Bronchial epithelial cell (primary cell): Measurements from ENCODE around the genes BIRC3 and MMP3.

GRCh38 chr11:96384601-96385078, 5.1 kb downstream of the CCDC82 start:
- RRBS, 2 experiments = no CpG with 5 or more reads among the region's 4 CpGs

GRCh38 chr11:96390137-96391199, 655 bp downstream of the JRKL start:
- RRBS, 2 experiments = 2% methylated on average over 4 of the region's 30 CpGs

DNA sequence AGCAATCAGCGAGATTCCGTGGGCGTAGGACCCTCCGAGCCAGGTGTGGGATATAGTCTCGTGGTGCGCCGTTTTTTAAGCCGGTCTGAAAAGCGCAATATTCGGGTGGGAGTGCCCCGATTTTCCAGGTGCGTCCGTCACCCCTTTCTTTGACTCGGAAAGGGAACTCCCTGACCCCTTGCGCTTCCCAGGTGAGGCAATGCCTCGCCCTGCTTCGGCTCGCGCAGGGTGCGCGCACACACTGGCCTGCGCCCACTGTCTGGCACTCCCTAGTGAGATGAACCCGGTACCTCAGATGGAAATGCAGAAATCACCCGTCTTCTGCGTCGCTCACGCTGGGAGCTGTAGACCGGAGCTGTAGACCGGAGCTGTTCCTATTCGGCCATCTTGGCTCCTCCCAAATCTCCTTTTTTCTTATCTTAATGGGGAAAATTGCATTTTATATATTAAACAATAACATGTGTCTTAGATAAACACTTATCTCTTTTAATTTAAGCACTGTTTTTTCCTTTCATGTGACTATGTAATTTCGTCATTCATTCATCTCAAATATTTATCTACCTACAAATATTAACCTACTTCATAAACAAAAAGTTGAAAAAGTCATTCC, 21.6 kb downstream of the JRKL start:
- RRBS, 2 experiments = no CpG with 5 or more reads among the region's 31 CpGs

- RRBS, 2 experiments = no CpG with 5 or more reads among the region's 4 CpGs
These were observed 19.7 kb upstream of the ARHGAP42 start for GRCh38 chr11:100667332-100667769.

DNA sequence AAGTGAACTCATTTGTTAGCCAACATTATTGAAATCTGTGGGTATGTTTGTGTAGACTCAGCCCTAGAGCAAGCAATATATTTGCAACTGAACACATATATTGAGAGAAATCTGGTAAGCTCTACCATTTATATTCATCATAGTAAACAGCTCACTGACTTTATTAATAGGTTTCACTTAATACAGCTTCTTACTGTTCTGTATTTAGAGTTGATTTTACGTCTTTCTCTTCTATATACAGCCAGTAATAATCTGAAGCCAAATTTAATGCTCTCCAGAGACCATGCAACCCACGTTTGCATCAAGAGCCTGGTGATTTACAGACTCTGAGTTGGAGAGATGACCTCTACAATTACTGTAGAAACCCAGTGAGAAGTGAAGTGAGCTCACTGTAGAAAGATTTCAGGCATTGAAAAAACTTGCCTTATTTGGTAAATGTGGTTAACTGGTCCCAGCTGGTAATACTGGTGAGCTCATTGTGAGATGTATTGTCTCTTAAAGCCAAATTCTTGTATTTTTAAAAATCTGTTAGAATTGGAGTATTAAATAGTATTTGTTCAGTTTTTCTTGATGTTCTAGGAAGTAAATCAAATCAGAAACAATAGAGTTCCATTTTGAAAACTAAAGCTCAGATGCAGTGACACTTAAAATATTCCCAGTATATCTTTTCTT, 189.7 kb downstream of the ARHGAP42 start:
- RRBS, 2 experiments = no CpG with 5 or more reads among the region's 2 CpGs

GRCh38 chr11:101127182-101128131, 2.2 kb downstream of the PGR start:
- RRBS, 2 experiments = 1 to 2% methylated on average over 39 of the region's 110 CpGs

DNA sequence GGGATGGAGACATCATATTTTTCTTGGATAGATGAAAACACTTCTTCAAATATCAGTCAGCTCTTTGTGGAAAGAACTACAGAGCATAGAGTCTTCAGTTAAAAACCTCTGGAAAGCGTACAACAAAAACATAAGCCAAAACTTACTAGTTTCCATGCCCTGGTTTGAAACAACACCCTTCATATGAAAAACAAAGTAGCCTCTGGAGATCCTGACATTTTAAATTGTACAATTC, 7.0 kb upstream of the CEP126 start:
- RRBS, 2 experiments = no CpG with 5 or more reads among the region's 1 CpG

- RRBS, 2 experiments = 1% methylated on average over 22 of the region's 80 CpGs
These were observed 892 bp downstream of the YAP1 start for GRCh38 chr11:102110870-102111807.

DNA sequence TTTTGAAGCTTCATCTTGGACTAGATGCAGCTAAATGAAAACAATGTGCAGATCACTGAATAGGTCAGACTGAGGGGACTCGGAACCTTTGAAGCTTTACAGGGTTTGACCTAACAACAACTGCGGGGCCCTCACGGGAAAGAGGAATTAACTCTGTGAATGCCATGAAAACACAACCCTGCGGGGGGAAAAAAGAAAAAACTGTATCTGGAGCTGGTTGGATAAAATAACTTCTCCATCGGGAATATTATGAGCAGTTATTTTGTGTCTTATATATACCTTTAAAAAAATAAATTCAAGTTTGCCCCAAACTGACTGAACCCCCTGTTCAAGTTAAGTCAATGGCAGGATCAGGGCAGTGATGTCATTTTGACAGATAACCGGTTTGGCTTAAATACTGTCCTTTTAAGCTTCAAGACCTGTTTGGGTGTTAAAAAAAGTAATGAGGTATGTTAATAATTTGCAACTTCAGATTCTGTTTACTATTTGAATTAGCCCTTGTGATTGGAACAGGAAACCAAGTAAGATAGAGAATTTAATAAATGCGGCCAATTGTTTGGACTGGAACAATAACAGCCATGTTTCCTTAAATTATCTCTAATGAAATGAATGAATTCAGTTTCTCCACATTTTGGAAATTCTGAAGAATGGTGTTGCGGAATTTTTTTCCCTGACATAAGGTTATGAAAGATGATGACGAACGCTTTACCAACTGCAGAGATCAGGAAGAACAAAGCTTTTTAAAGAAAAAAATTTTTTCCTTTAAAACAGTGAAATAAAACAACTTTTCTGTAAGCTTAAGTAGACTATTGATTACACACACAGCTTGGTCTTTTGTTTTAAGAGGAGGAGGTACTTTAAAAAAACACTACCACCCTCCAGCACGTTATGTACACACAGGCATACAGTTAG, 76.9 kb downstream of the YAP1 start:
- RRBS, 2 experiments = no CpG with 5 or more reads among the region's 11 CpGs

DNA sequence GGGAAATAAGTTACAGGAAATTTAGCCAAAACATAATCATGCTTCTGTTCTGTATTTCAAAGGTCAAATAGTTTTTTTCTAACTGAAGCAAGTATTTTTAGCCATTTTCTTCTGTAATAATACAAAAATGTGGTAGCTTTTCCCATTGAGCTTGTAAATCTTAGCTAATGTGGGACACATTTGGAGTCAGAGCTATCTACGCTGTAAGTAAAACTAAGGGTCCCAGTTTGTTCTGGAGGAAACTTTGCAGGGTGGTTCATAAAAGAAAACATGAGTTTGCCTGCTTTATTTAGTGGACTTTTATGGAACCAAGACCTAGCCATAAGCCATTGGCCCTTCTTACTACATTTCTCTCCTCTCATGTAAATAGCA, 100.5 kb upstream of the BIRC3 start:
- RRBS, 2 experiments = no CpG with 5 or more reads among the region's 1 CpG

DNA sequence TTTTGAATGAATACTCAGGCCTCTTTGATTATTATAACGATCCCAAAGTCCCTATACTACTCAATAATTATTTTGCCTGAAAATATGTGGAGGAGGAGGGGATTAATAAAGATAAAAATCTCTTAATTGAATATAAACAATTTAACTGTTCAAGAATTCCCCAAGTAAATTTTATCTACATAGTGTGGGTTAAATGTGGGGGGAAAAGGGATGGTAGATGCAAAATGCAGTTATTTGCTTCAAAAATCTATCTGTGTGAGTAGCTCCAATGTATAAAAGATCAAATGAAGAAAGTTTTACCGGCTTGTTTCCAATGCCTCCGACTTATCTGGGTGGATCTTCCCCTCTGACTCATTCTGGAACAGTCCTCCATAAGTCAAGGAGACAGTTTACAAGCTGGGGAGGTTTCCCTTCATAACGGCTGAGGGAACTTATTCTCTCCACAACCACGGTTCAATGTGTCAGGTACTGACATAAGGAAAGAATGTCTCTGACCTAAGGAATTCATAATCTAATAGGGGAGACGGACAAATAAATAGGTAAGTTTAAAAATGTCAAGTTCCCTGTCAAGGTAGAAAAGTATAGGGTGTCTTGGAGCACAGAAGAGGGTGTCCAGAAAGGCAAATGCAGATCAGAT, 49.8 kb upstream of the BIRC3 start:
- RRBS, 2 experiments = no CpG with 5 or more reads among the region's 6 CpGs

- RRBS, 2 experiments = no CpG with 5 or more reads among the region's 43 CpGs
These were observed at the start of gene BIRC3 for GRCh38 chr11:102316973-102318138. BIRC3 (plus strand) TSS chr11:102317484.

- RRBS, 2 experiments = no CpG with 5 or more reads among the region's 10 CpGs
These were observed 994 bp upstream of the BIRC2 start for GRCh38 chr11:102345852-102346587.

DNA sequence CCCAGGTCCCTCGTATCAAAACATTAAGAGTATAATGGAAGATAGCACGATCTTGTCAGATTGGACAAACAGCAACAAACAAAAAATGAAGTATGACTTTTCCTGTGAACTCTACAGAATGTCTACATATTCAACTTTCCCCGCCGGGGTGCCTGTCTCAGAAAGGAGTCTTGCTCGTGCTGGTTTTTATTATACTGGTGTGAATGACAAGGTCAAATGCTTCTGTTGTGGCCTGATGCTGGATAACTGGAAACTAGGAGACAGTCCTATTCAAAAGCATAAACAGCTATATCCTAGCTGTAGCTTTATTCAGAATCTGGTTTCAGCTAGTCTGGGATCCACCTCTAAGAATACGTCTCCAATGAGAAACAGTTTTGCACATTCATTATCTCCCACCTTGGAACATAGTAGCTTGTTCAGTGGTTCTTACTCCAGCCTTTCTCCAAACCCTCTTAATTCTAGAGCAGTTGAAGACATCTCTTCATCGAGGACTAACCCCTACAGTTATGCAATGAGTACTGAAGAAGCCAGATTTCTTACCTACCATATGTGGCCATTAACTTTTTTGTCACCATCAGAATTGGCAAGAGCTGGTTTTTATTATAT, 3.0 kb downstream of the BIRC2 start:
- RRBS, 2 experiments = no CpG with 5 or more reads among the region's 7 CpGs

DNA sequence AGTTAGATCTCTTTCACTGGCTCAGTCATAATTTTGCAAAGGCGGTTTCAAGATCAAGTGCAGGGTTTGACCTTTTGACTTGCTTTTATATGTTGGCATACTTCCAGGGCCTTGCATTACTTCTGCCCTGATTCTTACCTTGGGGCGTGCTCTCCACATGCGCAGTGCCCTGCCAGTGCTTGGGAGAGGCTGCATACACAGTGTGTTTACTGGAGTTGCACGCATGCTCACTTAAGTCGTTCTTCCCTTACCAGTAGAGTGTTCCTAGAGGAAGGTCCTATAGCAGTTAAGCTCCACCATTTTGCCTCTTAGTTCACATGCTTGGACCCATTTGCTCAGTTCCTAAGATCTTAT, 21.0 kb upstream of the TMEM123 start:
- RRBS, 2 experiments = no CpG with 5 or more reads among the region's 5 CpGs

DNA sequence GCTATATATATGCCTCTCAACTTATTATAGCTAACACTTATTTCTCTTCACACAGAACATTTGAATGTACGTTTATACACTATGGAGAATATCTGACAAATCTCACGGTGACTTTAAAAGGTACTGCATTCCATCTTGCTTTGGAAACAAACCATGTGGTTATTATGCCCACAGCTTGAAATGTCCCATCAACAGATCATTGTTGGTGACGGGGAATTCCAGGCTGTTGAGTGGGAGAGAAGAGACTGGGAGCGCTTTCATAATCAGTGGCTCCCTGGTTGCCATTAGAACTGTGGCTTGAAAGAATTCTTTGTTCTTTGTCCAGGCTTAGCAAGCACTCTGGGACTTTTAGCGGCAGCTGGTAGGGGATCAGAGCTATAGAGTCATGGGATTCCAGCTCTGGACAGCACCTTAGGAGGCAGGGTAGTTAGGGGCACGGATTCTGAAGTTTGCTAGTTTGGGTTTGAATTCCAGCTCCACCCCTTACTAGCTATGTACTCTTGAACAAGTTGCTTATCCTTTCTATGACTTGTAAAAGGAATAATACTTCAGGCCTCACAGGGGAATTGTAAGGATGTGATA, 22.0 kb downstream of the MMP20 start:
- RRBS, 2 experiments = no CpG with 5 or more reads among the region's 6 CpGs

GRCh38 chr11:102843400-102843912, at the start of gene MMP3:
MMP3 (minus strand) TSS chr11:102843609.
- RRBS, 2 experiments = no CpG with 5 or more reads among the region's 4 CpGs

- RRBS, 2 experiments = no CpG with 5 or more reads among the region's 6 CpGs
These were observed 35.3 kb downstream of the MMP13 start for GRCh38 chr11:102920290-102920565.

DNA sequence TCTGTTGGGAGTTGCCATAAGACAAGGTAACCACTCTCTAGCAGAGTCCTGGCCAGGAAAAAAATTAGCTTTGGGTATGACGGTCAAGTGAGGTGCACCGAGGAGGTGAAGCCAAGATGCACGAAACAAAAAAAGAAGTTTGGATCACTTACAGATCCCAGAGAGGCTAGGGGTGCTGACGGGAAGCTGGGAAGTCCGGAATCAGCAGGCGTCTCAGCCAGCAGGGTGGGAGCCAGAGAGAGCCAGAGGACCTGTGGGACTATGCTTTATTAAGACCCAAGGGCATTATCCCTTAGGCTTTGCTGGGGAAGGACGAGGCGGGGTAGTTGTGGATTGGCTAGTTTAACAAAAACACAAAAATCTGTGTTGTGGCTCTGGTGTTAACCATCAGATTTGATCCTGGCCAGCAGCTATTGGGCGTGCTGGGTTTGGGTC, 427.0 kb downstream of the DYNC2H1 start:
- RRBS, 2 experiments = no CpG with 5 or more reads among the region's 9 CpGs

DNA sequence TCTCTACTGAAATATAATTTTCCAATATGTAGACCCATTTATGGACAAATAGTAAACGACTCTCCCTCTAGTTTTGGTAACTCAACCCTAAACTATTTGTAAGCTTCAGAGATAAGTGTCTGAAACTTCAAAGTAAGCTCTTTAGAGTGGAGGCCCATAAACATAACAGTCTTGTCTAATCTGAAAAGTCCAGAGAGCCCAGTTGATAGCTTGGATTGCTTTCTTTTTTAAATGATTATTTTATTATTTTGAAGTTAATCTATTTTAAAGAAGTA, 307.7 kb upstream of the DDI1 start:
- RRBS, 2 experiments = no CpG with 5 or more reads among the region's 1 CpG